Smooth muscle cell (in vitro differentiated cells): ENCODE measurements around the genes NR2E1 and CEP57L1.

DNA sequence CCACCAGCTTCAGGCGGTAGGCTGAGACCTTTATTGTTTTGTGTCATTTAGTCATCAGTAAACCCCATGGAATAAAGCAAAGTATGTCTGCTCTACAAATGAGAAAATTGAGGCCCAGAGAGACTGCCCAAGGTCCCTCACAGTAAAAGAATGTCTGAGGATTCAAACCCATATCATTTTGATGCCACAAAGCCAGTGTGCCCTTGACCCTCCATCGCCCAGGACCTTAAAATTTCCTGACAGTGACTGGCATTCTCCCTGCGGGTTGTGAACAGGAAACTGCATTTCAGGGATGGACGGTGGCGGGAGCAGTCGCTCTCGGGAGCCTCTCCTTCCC lies 1.2 kb upstream of the SEC63 start:
- RAMPAGE, long total RNA, result no peak

DNA sequence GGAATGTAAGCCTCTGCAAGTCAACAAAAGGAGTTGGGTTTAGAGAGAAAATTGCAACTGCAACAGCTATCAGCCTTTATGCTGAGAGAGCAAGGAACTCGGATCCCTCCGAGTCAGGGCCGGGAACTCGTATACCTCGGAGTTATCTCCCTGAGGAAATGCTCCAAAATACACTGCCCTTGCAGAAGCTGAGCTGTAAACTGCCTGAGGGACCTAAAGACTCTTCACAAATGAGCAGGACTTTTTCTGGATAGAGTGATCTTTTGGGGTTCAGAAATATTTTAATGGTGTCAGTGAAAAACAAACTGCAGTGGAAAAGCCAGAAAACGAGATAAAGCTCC lies 31.2 kb upstream of the NR2E1 start:
- RAMPAGE, long total RNA, result no peak

GRCh38 chr6:108165433-108166310 lies at the start of gene NR2E1:
Gene NR2E1, plus strand, starts transcription at chr6:108166022.
- RAMPAGE, long total RNA, result no peak

DNA sequence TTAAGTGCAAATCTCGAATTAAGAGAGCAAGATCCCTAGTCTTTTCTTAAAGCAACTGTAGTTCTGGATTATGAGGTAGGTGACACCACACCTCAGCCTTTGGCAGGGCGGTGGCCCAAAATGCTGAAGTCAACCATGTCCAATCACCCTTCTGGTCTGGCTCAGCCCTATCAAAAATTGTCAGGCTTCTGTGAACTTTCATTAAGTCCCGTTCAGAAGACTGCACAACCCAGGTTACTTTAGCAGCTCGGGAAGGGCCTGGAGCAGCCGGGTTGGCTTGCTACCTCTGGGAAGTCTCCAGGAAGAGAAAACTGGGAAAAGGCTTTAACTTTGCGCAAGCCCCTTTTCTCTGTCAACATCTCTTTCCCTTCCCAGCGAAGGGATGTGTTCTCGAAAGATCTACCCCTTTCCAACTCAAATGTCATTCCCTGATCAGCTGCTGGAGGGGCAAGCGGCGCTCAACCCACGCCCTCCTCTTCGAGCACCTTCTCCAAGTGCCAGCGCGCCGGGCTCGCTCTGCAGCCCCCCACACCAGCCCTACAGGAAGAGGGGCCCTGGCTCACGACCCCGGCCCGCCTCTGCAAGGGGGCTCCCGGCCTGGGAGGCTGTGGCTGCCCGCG lies 669 bp downstream of the SNX3 start:
- RAMPAGE, long total RNA, result no peak

- RAMPAGE, long total RNA, result no peak
Observed at GRCh38 chr6:108364526-108364824, 69.6 kb downstream of the AFG1L start.

DNA sequence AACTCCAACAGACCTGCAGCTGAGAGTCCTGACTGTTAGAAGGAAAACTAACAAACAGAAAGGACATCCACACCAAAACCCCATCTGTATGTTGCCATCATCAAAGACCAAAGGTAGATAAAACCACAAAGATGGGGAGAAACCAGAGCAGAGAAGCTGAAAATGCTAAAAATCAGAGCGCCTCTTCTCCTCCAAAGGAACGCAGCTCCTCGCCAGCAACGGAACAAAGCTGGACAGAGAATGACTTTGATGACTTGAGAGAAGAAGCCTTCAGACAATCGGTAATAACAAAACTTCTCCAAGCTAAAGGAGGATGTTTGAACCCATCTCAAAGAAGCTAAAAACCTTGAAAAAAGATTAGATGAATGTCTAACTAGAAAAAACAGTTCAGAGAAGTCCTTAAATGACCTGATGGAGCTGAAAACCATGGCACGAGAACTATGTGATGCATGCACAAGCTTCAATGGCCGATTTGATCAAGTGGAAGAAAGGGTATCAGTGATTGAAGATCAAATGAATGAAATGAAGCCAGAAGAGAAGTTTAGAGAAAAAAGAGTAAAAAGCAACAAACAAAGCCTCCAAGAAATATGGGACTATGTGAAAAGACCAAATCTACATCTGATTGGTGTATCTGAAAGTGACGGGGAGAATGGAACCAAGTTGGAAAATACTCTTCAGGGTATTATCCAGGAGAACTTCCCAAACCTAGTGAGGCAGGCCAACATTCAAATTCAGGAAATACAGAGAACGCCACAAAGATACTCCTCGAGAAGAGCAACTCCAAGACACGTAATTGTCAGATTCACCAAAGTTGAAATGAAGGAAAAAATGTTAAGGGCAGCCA lies 117.0 kb downstream of the AFG1L start:
- RAMPAGE, long total RNA, result no peak

GRCh38 chr6:108576234-108577216 lies 15.8 kb downstream of the FOXO3 start:
- RAMPAGE, long total RNA, result no peak

- RAMPAGE, long total RNA, result no peak
Observed at GRCh38 chr6:108588456-108588997, 27.8 kb downstream of the FOXO3 start.

DNA sequence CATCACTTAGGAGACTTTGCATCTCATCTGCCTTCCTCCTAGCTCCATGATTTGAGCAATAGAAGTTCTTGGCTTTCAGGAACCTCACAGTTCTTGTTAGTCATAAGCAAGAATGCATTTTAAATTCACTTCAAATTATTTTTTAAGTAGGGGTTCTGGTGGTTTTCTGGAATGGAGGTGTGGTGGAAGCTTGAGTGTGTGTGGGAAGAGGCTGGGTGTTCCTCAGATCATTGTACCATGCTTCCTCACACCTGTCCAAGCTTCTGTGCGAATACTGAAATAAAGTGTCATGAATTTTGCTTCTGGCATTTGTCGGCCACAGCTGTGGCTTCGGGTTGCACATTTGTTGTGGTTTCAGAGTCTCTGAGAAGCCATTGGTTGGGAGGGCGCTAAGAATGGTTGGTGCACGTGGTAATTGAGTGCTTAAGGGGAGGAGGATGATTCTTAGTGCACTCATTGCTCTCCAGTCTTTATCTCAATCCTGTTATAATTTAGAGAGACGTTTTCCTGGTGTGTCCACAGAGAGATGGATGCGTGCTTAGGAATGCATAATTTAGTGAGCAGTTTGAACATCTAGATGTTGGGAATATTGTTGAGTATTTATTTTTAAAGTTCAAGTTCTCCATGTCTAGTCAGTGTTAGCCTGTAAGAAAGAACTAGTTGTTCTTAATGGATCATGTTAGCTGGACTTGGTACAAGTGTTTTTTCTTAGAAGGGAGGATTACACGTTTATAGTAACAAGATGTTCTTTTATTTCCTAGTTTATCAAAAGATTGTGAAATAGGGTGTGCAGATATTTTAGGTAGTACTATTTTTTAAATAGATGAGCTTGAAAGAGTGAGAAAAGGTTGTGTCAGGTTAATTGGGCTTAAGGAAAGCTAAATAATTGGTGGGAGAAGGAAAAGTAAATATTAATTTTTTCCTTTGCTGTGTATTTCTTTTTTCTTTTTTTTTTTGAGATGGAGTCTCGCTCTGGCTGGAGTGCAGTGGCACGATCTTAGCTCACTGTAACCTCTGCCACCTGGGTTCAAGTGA lies 32.0 kb downstream of the FOXO3 start:
- RAMPAGE, long total RNA, result no peak

GRCh38 chr6:108617344-108617989 lies 56.8 kb downstream of the FOXO3 start:
- RAMPAGE, long total RNA, result no peak

DNA sequence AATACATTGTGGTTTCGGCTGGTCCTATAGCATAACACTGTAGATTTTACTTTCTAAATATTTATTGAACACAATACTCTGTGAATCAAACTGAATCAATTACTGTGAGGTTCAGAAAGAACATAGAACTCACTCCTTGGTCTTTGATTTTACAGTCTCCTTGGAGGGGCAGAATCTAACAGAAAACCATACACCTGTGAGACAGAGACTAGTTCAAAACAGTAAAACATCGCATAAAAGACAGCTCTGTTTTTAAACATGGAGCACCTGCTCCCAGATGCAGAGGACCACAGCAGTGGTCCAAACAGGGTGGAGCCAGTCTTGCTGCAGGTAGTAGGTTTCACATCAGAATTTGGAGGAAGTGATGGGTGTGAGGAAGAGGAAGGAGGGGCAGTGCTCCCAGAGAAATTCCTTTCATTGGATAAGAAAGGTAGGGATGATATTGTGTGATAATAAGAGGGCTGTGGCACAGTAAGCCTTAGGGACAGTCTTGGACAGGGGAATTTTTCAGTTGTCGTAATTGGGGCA lies 79.1 kb downstream of the FOXO3 start:
- RAMPAGE, long total RNA, result no peak

GRCh38 chr6:108663294-108664308 lies 102.9 kb downstream of the FOXO3 start:
- RAMPAGE, long total RNA, result no peak

DNA sequence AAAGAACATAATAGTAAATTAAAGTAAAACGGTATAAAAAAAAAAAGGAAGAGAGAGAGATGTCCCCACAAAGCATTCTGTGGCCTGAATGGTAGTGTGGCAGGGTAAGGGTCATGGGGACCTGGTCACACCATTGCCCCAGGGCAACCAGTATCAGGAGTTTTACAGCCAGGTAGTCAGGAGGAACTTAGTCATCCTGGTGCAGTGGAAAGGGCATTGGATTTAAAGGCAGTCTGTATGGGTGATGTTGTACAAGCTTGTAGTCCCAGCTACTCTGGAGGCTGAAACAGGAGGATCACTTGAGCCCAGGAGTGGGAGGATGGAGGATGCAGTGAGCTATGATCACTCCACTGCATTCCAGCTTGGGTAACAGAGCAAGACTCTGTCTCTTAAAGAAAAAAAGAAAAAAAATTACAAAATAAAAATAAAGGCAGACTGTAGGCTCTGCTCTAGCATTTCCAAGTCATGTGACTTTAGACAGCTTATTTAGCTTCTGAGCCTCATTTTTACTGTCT lies 112.8 kb upstream of the ARMC2 start:
- RAMPAGE, long total RNA, result no peak

DNA sequence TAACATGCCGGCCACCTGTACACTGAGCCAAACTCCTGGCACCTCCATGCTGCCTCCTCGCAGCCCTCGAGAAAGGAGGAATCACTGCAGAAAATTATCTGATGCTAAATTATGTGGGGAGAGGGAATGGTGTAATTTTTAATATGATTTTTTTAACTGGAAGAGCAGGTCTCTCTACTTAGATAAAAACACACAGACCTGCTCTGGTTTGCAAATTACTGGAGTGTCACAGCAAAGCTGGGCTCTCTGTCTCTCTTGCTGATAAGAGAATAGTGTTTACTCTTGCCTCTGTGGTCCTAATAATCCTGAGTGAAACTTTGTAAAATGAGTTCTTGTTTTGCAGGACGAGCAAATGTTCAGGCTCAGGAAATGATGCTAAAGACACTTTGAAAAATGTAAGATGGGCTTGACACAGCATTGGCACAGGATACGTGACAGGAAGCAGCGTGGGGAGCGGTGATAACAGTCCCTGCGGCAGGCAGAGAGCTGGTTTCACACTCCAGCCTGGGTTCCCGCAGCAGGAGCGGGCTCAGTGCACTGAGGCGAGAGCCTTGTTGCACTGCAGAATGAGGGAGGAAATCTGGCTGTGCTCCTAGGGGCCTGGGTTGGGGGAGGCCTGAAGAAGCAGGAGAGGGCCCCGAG lies 49.8 kb upstream of the ARMC2 start:
- RAMPAGE, long total RNA, result no peak

DNA sequence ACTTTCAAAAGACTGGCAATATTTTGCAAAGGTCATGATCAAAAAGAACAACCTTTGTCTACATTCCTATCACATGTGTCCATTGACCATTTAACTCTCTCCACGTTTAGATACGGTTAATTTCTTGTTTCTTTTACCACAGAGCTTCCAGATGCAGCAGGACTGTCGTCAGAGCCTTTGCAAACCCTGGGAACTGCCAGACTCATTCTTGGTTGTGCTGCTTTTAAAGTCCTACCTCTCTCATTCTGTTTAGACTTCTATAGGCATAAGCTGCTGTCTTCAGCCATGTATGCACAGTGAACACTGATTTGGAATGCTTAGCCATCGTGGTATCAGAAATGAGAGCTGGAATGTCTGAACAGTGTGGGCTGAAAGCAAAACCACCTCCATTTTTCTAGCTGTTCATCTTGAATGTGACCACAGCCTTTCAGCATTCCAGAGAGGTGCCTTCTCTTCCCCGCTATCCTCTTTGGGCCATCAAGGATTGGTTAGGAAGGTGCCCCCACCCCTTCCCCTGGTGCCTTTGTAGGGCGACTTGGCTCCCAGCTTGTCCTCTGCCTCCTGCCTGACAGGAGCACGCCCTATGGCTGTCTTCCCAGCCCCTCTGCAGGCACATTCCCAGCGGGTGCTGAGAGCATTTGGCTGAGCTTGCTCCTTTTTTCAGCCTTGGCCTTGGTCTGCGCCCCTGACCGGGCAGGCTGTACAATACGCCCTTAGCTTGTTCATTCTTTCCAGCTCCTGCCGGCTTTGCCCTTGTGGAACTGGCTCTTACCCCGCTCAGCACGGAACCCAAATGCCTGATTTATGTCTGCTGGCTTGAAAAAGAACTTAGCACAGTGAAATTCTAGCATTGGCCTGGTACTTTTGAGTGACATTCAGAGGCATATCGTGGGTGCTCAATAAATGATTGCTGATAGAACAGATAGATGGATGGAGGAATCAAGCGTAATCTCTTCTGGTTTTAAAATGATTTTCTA lies 97.4 kb downstream of the ARMC2 start:
- RAMPAGE, long total RNA, result no peak

DNA sequence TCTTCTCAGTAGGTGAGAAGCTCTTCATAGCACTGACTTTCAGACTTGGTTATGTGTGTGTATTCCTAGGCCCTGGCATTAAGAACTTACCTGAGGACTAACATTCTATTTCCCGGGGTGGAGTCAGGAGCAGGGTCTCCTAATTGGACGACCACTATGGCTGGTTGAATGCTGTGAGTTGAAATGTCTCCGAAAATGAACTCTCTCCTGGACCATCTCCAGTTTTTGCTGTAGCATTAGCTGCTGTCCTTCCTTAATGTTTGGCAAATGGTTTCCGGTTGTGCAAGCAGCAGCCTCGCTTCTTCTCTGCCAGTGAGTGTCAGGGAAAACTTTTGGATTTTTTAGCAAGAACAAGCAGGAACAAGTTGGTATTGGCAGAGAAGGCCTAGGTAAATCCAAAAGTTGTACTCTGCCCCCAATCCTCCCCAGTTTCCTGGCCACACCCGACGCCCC lies 103.1 kb downstream of the ARMC2 start:
- RAMPAGE, long total RNA, result no peak

GRCh38 chr6:109002477-109002902 lies 92.2 kb downstream of the SESN1 start:
- RAMPAGE, long total RNA, result no peak

DNA sequence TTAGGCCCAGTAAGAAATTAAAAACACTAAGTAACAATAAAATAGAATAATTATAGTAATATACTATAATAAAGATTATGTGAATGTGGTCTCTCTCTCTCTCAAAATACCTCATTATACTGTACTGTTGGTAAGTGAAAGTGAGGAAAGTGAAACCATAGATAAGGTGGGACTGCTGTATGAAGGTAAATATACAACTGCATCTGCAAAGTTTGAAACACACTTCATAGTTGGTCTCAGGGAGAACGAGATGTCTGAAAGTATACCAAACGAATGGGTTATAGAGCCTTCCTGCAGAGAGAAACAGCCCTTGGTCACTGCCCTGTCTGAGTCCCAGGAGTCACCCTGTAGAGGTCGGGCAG lies 31.9 kb downstream of the SESN1 start:
- RAMPAGE, long total RNA, result no peak

GRCh38 chr6:109095332-109096212 lies at the start of gene CEP57L1:
Gene CEP57L1, plus strand, starts transcription at chr6:109095507.
- RAMPAGE, long total RNA, result start-site peak on the plus strand at chr6:109095505-109095551, 410 and 231 reads in 2 replicates

- RAMPAGE, long total RNA, result no peak
Observed at GRCh38 chr6:109239630-109240258, 142.5 kb downstream of the CD164 start.